LHCN-M2 (cell line): Measurements from ENCODE around the genes SLC35D3 and IL22RA2.

GRCh38 chr6:136226780-136227467 is 23.2 kb downstream of the MTFR2 start:
- RAMPAGE, long total RNA, result no peak

- RAMPAGE, long total RNA, result no peak
These were observed 1.9 kb upstream of the MTFR2 start for GRCh38 chr6:136251856-136252528.

DNA sequence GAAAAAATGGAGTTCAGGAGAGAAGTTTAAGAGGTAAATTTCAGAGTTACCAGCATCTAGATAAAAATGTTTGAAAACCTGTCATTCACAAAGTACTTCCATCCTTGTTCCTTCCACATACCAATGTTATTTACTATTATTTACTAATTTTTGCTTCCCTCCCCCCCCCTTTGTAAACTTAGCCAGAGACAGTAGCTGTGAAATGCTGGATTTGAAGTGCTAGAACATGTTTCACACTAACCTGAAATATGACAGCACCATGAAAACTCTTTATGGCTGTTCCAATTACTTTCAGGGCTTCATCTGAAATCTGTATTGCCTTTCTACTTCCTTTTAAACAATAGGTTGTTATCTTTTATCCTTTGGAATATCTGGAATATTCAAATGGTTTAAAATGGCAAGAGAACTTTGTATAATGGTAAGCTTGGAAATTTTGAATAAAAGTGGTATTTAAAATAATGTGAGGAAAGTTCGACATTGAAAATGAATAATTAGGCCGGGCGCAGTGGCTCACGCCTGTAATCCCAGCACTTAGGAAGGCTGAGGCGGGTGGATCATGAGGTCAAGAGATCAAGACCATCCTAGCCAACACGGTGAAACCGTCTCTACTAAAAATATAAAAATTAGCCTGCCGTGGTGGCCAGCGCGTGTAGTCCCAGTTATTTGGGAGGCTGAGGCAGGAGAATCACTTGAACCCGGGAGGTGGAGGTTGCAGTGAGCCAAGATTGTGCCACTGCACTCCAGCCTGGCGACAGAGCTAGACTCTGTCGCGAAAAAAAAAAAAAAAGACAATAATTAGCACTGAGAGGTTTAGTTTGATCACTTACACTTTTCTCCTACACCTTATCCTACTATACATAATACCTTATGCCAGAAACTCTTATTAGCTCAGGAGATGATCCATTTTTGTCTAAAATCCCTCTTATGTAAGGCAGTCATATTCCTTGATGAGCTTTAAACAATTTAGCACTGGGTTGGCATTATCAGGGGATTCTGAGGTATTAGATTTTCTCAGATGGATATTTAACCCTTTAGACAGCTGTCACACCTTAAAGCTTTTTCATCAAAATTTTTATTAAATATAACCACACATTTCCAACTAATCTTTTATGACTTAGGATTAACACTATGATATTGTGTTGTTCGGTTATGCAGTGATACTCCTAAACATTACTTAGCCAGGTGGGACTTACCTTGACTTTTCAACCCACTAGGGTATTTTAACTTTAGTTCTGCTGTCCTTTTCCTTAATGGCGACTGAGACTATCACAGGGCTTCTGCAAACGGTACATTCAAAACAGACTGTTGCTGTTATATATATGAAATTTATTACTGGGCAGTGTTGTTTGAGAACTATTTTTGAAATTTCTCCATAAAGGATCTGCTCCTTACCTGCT is 3.5 kb upstream of the MTFR2 start:
- RAMPAGE, long total RNA, result no peak

GRCh38 chr6:136508975-136509670 is 41.1 kb downstream of the MAP7 start:
- RAMPAGE, long total RNA, result no peak

GRCh38 chr6:136610120-136610633 is 60.0 kb upstream of the MAP7 start:
- RAMPAGE, long total RNA, result no peak

DNA sequence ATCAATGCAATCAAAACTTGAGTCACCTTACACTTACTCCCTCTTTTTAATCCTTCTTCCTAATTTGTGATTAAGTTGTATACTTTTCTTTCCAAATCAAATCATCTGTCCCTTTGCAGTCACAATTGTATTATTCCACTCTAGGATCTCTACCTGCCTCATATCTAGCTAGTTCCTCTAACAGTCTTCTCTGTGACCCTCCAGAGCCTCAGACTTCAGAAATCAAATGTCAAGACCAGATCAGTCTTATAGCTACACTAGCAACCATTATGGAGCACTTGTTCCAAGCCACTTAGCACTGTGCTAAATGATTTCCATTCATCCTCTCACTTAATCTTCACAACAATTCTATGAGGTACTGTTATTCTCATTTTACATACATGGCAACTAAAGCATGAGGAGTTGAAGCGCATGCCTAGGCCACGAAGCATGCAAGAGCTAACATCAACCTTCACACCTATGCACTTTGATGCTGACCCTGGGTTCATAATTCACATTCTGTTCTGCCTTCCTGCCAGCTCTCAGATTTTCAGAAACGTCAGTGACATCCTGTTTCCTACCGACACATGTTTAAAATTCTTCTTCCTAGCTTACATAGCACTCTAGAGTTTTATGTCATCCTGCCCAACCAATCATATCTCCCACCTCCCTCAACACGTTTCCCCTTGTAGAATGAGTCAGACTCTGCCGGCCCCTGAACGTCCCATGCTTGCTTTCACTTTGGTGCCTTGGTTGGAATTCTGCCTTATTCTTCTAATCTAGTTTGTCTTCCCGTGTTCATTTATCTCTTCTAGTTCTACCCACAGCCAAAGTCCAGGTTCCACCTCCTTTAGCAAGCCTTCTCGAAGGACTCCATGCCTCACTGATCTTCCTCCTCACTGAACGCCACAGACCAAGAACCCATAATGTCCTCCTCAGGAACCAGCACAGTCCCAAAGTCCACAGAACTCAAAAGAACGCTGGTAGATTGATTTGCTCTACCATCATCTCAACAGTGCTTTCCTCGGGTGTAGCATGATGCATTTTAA is 97.1 kb upstream of the MAP7 start:
- RAMPAGE, long total RNA, result no peak

- RAMPAGE, long total RNA, result no peak
These were observed 119.0 kb upstream of the MAP7 start for GRCh38 chr6:136669072-136669756.

- RAMPAGE, long total RNA, result no peak
These were observed 46.8 kb downstream of the MAP3K5 start for GRCh38 chr6:136745262-136746001.

- RAMPAGE, long total RNA, result no peak
These were observed 20.9 kb downstream of the MAP3K5 start for GRCh38 chr6:136771402-136771798.

DNA sequence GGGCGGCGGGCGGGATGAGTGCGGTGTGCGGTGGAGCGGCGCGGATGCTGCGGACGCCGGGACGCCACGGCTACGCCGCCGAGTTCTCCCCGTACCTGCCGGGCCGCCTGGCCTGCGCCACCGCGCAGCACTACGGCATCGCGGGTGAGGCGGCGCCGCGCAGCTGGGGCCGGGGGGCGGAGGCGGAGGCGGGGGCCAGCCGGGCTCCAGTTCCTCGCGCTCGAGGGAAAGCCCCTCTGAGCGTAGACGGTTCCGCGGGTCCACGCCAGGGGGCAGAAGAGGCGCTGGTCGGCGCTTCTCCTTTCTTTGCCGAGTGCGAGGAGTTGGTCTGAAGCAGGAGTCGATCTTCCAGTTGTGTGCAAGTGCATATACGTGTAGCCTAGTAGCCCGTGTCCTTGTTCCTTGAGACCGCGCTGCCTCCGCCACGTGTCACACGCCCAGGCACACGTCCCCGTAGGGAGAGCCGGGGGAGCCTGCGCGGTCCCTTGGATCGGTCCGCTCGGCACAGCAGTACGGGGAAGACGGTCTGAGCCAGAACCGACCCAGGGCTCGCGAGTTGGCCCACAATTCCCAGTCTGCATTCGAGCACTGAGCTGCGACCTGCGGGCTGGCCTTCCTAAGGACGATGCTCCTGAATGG is 379 bp downstream of the PEX7 start:
- RAMPAGE, long total RNA, result no peak

DNA sequence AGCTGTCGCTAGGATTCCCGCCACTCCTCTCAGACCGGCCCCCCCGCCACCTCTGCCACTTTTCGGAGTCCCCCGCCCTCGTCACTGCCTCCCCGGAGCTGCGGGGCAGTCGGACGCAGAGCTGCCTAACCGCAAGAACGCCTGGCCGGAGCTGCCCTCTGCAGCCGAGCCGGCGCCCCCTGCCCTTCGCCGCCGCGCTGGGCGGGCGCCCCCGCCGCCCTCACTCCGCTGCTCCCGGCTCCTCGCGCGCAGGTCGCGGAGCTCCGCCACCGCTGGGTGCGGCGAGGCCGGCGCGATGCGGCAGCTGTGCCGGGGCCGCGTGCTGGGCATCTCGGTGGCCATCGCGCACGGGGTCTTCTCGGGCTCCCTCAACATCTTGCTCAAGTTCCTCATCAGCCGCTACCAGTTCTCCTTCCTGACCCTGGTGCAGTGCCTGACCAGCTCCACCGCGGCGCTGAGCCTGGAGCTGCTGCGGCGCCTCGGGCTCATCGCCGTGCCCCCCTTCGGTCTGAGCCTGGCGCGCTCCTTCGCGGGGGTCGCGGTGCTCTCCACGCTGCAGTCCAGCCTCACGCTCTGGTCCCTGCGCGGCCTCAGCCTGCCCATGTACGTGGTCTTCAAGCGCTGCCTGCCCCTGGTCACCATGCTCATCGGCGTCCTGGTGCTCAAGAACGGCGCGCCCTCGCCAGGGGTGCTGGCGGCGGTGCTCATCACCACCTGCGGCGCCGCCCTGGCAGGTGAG is at the start of gene SLC35D3:
TSS of gene SLC35D3 (plus strand) at position 168 of the 739 bp plus-strand sequence.
- RAMPAGE, long total RNA, result no peak

- RAMPAGE, long total RNA, result no peak
These were observed at the start of gene IL22RA2 for GRCh38 chr6:137173491-137174070. IL22RA2 (minus strand) TSS chr6:137173644.

DNA sequence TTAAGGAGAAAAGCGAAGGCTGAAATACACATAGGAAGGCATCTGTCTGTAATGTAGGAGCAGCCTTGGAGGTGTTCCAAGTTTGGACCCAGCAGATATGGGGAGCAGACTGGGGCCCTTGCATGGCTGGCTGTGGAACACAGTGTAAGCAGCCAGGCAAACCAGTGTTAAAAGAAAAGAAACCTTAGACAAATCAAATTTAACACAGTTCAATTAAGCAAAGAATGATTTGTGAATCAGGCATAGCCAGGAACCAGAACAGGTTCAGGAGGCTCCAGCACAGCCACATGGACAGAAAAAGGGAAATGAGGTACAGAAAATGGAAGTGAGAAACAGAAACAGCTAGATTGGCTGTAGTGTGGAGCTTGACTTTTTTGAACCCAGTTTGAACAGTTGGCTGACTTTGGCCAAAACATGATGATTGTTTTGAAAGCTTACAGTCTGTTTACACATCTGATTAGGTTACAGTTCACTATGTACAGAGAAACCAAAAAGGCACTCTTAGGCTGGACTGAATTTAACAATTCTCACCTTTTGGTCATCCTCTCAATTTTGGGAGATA is 123.5 kb downstream of the OLIG3 start:
- RAMPAGE, long total RNA, result no peak

DNA sequence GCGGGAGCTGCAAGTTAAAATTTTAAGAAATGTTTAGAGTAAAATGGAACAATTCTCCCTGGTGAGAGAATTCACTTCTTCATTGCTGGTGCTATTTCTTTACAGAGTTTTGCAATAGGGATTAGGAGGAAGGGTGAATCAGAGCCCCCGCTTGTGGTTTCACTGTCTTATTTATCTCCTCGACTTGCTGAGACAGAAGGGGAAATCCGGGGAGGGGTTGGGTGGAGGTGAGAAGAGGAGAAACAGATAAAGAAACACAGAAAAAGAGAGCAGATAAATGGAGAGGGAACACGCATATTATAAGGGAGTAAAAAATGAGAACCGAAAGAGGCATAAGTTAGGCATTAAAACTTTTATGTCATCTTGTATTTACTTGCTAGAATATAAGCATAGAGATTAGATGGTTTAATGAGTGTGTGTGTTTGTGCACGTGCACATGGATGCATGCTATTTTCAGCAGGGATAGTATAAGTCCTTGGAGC is 105.0 kb downstream of the OLIG3 start:
- RAMPAGE, long total RNA, result no peak

GRCh38 chr6:137702829-137703344 is 164.2 kb upstream of the TNFAIP3 start:
- RAMPAGE, long total RNA, result no peak

DNA sequence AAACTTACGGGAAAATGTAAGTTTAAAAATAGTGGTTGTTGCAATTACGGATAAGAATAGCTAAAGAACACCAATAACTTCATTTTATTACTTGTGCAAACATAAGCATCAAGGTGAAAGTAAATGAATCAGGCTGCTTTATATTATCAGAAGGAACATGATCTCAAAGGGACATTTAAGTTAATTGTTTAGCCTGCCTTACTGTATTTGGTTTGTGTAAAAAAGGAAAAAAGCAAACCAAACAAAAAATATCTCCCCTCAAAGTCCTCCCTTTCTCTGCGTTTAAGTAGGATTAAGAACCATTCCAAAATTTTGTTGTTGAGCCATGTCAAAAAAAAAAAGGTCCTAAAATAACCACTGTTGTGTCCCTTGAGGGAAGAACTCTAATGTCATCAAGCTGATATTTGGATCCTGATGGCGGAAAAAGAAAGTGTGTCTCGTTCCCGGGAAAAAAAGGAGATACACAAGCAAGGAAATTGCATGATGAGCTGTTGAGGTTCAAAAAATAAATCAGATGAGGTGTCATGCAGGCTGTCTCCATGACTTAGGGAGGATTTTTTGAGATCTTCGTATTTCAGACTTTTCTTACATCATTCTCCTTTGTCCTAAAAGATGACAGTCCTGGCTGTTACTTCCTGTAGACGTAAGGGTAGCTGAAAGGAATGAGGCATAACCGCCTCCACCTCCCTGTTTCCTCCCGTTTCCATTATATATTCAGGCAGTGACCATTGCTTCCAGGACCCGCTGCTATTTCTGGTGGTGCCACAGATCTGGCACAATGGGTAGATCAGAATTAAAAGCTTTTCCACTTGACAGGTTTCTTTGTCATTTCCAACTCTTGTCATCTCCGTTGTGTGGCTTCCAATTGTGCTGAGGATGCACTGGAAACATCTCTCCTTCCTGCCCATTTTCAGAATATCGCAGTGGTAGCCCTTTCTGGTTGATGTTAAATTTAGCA is 117.4 kb upstream of the TNFAIP3 start:
- RAMPAGE, long total RNA, result no peak

- RAMPAGE, long total RNA, result no peak
These were observed 104.6 kb upstream of the TNFAIP3 start for GRCh38 chr6:137762460-137762941.

GRCh38 chr6:137804272-137805176 is 62.5 kb upstream of the TNFAIP3 start:
- RAMPAGE, long total RNA, result no peak

DNA sequence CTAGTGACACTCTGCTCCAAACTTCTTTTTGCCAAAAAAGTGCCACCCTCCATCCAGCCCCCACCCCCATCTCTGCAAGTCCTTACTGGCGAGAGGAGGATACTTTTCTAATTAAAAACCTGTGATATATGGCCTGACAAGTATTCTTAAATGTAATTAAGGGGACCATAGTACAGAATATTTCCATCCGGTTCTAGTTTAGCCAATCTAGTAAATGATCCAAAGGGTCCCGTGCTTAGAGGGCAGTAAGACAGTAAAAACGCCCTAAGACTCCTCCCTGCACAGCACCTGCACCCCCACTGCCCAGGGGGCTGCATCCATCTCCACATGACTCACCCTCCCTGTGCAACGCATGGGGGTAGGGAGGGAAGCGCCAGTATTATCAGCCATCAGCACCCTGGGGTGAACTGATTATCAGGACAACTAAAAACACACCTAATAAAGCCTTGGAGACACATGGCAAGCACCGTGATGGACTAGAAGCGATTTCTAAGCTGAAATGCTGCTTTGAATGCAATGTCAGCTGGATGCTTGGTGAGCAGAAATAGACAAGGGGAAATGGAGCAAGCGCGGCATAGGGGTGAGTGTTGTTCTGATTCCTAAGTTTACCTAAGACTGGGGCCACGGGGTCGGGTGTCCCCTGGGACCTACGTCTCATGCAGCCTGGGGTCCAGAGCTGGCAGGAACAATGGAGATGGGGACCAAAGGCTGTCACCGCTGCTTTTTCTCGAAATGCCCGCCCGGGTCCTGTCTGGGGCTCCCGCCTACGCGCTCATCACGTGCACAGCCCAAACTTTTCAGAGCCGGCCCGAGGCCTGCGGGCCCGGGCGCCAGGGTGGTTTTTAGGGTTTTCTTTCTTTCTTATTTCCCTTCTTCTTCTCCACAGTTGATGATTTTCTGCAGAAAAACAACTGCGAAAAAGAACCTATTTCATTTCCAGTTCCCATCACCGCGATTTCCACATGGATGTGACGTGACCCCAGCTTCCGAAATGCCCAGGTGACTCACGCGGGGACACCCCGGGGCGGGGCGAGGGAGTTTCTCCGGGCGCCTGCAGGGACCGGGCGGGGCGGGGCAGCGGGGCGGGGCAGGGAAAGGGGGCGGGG is 732 bp upstream of the TNFAIP3 start:
- RAMPAGE, long total RNA, result no peak

DNA sequence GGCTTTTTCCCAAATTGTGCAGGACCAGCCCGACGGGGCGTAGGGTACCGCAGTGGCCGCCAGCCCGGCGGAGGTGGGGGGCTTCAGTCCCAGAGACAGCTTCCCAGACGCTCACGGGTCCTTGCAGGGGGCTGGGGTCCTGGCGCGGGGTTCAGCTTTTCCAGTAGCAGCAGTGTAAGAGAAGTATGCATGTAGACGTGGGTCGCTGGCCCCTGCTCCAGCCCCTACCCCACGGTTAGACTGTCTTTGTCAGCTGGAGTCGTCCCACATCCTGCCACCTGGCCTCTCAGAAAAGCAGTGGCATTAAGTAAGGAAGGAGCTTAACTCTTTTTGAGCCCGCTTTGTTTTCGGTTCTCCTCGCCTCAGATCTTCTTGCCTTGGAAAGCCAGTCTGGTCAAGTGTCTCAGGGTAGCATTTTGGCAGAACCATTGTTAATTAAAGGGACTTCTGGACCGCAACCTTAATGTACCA is 911 bp downstream of the TNFAIP3 start:
- RAMPAGE, long total RNA, result no peak